Metanephros (tissue), 2 donors: ENCODE measurements around a stretch of chr1.

DNA sequence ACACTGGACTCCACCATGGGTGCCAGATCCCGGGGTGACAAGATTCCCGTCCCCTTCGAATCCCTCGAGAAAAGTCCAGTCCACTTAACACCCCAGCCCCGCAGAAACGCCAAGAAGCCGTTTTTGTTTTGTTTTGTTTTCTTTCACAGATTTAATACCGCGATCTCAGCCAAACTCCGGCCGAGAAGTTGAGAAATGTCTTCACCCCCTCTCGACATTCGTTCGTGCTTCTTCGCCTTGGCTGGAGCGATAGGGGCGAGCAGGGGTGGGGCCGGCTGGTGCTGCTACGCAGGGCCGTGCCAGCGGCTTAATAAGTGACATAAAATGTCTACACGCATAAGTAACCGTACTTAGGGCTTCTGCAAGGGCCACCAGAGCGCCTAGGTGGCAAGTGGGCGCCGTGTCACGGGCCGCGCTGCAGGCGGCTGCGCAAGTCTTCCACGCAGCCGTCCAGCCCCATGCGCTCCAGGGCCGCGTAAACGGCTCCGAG is 4.9 kb downstream of the TNFRSF25 start:
- RAMPAGE, long total RNA: no peak

GRCh38 chr1:6467650-6468478 is 1.9 kb upstream of the TNFRSF25 start:
- RAMPAGE, long total RNA: no peak

- RAMPAGE, long total RNA: no peak
These were observed 1.7 kb downstream of the PLEKHG5 start for GRCh38 chr1:6489707-6490227.

GRCh38 chr1:6581594-6582780 is 2.2 kb downstream of the ZBTB48 start:
- RAMPAGE, long total RNA: no peak

GRCh38 chr1:6601841-6602373 is 762 bp downstream of the KLHL21 start:
- RAMPAGE, long total RNA: no peak

DNA sequence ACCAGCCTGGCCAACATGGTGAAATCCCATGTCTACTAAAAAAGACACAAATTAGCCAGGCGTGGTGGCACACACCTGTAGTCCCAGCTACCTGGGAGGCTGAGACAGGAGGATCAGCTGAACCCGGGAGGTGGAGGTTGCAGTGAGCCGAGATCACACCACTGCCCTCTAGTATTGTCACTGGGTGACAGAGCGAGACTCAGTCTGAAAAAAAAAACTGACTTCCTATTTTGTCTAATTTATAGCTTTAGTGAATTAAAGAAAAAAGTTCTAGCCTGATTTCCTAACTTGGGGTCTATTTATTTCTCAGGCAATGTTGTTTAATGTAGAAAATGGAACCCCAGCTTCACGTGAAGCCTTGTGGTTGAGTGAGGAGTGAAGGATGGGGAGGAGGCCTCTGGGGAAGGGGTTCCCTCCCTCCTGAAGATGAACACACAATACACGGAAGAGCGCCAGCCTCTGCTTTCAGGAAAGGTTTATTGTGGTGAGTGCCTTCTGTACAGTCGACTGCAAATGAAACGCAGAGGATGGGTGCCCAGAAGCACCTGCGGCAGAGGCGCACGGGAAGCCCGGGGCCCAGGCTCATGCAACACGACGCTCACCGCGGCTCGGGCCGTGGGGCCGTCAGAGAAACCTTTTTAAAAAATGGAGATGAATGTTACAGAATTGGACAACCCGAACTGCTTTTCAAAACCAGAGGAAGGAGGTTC is 9.2 kb downstream of the THAP3 start:
- RAMPAGE, long total RNA: no peak

DNA sequence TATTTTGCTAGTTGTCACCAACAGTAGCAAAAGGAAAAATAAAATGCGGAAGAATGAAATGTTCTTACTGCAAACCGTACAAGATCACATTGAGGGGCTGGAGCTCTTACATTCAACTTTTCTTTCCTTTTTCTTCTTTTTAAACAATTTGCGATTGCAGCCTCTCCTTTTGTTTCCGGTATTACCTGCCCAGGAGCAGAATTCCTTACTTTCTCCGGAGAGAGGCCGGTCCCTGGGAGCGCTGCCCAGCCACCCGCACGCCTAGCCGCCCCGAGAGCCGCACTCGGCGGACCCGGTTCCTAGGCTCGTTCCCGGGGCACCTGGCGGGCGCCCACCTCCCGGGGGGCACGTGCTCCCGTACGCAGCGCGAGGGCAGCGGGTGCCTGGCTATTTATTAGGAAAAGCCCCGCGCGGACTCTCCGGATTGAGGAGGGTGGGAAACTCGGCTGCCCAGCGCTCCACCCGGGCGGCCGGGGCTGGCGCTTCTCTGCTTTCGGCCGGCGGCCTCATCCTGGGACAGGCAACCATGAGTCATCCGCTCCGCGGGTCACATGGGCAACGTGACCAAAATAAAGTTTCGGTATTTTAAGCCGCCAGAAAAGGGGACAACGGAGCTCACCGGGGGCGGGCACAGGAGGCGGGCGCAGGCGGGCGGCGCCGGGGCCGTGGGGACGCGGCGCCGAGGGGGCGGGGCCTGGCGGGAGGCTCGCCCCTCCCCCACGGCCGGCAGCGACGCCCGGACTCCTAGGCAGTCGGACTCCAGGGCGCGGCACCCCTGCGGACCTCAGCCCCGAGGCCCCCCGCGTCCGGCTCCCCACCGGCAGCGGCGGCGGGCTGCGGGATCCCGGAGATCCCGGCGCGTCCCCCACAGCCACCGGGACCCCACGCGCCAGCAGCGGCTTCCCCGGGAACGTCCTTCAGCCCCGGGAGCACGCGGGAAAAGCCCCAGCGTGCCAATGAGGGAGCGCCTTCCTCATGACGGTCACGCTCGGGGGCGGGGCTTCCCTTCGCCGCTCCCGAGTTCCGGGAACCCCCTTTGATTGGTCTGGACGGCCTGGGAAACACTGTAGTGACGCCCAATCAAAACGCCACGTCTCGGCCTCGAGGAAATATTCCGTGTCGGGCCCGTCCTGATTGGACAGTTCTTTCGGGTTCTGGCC is 835 bp upstream of the CAMTA1 start:
- RAMPAGE, long total RNA: no peak

DNA sequence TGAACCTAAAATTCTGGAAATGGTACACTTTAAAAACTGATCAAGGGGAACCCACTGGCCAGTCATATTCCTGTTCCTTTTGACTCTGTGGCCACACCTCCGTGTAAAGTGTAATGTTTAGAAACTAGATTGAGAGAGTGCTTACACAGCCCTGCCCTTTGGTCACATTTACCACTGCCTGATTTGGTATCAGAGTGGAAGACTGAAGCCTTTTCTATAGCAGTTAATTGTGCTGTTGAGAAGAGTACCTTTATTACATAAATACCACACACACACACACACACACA is 37.2 kb downstream of the CAMTA1 start:
- RAMPAGE, long total RNA: no peak

DNA sequence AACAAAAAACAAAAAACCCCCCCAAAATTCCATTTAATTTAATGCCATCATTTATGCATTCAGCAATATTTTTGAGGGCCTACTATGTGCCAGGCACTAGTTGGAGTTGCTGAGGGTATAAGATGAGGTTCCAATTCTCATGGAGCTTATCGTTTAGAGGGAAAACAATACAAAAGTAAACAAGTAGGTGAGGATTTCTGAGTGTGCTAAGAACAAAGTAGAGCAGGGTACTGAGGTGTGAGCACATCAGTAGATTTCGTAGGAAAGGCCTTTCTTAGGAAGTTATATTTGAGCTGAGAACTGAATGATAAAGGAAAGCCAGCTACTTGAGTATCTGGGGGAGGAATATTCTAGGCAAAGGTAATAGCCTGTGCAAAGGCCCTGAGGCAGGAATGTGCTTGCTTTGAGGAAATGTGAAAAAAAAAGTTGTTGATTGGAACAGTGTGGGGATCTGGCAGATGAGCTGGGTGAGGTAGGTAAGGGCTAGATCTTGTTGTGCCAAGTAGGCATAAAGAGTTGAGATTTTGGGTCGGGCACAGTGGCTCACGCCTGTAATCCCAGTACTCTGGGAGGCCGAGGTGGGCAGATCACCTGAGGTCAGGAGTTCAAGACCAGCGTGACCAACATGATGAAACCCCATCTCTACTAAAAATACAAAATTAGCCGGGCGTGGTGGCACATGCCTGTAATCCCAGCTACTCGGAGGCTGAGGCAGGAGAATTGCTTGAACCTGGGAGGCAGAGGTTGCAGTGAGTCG is 54.3 kb downstream of the CAMTA1 start:
- RAMPAGE, long total RNA: no peak

DNA sequence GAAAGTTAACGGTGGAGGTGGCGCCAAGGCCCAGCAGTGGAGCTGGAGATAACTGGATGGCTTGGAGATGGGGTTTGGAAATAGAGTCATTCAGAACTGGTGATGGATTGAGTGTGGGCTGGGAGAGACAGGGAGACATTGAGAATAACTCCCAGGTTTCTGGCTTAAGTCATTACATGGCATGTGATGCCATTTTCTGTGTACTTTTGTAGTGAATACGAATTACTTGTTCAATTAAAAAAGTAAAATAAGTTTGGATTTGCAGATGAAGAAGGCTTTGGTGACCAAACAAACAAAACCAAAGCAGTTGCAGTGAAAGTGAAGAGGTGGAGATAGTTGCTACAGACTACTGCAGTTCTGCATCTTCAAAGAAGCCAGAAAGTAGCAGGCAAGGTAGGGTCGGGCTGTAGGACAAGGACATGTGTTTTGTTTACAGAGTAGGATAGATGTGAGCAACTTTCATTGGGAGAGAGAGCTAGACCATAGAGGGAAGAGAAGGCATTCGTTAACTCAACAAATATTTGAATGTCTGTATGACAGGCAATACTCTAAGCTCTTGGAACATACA is 72.0 kb downstream of the CAMTA1 start:
- RAMPAGE, long total RNA: no peak

- RAMPAGE, long total RNA: no peak
These were observed 228.5 kb downstream of the CAMTA1 start for GRCh38 chr1:7013692-7014245.

DNA sequence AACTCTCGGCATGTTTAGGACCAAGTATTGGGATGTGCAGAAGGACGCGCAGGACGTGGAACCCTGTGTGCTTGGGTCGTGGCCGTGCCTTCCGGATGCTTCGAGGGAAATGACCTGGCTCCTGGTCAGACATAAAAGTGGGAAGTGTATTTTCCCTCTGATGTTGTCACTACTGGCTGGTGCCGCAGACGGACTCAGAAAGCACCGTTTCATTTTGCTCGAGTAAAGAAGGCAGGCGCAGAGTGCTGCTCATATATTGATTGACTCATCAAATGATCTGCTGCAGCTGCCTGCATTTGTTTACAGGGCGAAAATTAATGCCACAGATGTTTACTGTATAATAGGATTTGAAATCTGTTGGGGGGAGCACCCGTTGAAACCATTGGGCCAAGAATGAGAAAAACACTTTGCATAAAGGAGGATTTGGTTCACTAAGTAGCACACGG is 365.5 kb downstream of the CAMTA1 start:
- RAMPAGE, long total RNA: no peak

DNA sequence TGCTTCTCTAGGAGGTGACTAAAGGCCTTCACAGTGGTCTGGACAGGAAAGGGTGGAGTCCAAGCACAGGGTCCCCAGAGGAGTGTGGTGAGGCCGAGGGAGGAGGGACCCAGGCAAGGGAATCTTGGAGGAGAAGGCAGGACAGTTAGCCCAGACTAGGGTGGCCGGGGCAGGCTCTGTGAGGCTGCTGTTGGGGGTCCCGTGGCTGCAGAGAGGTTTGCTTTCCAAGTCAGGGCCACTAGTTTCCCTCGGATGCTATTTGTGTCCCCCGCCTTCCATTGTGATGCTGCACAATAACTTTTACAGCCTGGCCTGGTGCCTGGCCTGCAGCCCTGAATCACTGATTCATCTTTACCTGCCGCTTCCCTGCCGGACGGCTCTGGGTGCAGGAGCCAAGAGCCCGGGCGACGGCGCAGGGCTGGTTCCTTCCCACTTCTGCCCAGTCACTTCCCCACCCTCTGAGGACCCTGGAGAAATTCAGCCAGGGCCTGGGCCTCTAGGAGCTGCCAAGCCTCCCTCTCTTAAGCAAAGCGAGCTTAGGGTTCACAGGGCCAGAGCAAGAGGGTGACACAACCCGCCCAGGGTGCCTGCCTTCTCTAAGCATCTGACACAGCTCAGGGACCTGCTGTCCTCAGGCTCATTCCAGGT is 381.3 kb upstream of the VAMP3 start:
- RAMPAGE, long total RNA: no peak

- RAMPAGE, long total RNA: no peak
These were observed 253.2 kb upstream of the VAMP3 start for GRCh38 chr1:7517895-7518375.

DNA sequence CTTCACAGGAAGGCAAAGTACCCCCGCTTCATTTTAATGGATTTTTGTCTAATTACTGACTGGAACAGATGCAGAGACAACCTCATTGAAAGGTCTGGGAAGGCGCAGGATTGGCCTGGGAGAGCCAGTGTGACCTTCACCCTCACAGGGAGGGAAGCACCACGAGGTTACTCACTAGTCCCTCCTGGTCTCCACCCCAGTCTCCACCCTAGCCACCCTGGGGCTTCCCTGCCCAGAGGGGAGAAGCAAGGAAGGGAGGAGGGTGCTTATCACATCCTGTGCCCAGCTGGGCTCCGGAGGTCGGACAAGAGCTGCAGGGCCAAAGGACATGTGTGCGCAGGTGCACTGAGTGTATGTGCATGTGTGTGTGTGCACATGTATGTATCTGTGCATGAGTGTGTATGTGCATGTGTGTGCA is 220.1 kb upstream of the VAMP3 start:
- RAMPAGE, long total RNA: no peak

DNA sequence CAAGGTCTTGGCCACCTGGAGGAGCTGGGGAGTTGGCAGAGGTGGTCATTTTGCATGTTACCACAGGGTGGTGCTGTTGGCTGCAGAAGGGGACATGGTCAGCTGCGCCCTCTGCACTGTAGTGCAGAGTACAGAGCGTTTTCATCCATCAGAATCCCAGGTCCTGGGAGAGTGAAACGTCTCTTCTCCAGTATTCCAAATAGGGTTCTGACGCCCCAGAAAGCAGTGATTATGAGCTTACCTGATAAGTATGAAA is 13.8 kb downstream of the PARK7 start:
- RAMPAGE, long total RNA: no peak

DNA sequence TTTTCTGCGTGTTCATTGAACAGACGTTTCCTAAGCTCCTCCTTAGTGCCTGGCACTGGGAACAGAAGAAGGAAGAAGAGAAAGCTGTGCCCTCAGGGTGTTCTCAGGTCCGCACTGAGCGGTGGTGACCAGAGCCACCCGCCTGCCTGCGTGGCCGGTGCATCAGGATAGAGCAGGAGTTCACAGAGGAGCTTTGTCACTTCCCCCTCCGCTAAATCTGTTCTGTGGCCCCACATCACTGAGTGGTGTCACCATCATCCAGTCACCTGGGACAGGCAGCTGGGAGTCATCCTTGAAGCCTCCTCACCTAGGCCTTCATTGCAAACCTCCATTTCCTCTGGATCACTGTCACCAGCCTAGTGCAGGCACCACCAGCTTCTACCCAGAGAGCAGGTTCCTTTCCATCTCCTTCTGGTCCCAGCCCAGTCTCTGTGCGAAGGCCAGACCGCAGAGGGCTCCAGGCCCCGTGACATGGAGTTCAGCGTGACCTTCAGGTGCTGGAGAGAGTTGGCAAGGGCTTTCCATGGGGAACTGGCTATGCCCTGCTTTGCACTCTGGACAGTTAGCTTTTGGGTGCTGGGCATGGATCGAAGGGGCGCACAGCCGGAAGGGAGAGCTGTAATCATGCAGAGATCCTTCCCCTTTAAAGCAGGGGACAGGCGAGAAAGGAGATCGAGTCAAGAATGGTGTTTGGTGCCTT is 21.8 kb downstream of the PARK7 start:
- RAMPAGE, long total RNA: no peak

- RAMPAGE, long total RNA: no peak
These were observed 10.3 kb downstream of the ERRFI1 start for GRCh38 chr1:8015731-8016278.

DNA sequence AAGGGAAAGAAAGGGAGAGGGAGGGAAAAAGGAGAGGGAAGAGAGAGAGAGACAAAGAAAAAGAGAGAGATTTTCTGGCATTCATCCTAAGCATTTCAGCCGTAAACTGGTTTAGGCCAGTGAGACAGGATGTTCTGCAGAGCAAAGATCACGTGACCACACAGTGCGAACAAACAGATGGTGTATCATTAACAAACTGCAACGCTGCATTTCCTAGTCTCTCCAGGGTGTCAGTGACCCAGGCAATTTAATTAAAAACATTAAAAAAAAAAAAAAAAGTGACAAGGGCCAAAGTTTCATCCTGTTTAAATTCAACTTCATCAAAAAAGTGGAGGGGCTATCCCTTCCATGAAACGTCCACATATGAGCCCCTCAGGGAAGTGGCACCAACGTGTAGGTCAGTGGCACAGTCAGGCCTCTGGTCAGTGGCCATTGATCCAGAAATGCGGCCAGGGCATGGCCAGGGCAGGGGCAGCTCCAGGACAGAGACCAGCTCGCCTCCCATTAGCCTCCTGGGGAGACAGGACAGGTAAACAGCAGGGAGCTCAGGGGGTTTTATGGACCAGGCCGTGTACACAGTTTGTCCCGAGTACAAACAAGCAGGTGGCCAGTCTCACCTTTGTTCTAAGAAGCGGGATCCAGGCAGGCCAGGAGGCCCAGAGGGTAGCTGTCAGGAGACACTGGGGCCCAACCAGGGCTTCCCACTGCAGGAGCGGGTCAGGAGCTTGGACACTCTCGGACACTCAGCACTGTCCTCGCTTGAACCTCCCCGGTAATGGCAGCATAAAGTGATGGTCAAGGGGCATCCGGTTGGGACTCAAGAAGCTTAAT is 143.9 kb upstream of the ERRFI1 start:
- RAMPAGE, long total RNA: no peak

- RAMPAGE, long total RNA: no peak
These were observed 120.2 kb upstream of the SLC45A1 start for GRCh38 chr1:8197562-8198210.